ENCODE measurements around a stretch of chr13.

DNA sequence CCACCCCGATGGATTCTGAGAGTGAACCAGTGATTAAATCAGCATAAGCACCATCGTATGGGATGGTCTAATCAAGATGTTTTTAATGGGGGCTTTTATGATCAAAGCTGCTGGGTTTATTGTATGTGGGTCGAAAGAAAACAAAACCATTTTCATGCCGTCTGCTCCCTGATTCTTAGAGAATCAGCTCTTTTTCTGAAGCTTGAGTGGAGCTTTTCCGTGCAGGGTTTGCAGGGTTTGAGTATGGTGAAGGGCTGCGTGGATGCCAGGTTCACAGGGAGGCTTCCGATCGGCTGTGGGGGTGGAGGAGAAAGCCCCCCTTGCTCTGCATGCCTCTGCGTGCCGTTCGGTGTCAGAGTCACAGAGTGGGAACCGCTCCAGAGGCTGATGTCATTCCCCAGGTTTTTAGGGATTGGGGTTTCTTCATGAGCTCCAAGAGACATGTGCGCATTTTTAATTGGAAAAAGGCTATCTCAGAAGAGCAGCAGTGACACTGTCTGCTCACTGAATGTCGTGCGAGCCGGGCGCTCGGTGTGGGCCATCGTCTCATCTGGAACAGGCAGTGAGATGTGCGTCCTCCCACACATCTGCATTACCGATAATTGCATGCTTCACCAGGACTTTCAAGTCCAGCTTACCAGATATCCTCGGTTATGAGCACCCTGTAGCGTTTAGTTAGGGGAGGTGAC, 1.5 kb downstream of the MCF2L start:
- CAGE, long polyA plus RNA, result no peak
- RRBS, result no CpG with 5 or more reads among the region's 23 CpGs

DNA sequence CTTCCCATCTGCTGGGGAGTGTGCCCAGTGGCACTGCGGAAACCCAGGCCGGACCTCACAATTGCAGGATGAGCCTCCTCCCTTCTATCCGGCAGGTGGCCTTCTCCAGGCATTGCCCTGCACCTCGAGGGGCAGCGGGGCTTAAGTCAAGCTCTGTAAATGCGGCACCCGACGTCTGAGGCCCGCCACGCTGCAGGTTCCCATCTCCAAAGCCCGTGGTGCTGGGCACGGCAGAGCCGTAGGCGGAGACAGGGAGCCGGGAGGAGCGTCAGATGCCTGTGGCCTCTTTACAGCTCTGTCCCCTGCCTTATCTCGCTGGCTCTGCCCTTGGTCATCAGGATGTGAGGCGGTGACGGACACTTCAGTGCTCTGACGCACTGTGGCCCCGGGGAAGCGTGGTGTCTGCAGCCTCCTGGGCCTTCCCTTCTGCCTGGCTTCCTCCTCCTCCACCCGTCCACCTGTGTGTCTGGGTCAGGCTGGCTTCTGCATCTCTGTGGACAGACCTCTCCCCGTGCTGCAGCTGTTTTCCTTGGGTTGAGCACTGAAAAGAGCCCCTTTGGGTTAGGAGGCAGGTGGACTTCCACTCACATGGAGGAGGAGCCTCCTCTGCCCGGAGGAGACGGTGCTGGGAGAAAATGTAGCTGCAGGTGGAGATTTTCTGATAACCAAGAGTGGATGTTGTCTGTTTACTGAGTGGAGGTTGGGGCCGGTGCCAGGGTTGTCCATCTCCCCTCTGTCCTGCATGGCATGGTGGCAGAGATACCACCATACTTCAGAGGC, 14.5 kb downstream of the MCF2L start:
- CAGE, long polyA plus RNA, result no peak
- RRBS, result 70% methylated on average over 6 of the region's 27 CpGs

- CAGE, long polyA plus RNA, result no peak
- RRBS, result 72% methylated on average over 7 of the region's 45 CpGs
These were observed 25.1 kb downstream of the MCF2L start for GRCh38 chr13:112993928-112994703.

DNA sequence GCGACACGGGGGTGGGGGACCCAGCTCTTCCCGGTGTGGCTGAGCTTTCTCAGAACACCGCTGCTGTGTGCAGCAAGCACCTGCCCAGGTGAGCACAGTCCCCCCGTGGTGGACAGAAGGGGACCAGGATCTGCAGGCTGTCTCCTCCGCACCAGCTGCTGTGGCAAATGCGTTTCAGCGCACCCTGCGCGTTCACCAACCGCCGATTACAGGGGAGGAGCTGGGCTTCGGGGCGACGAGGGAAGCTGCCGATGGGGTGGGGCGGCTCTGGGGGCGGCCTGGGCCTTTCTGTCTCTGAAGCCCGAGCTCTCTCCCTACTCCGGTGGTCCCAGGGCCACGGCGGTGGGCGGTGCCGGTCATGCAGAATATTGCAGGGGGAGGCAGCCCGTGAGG, 54.6 kb upstream of the F7 start:
- CAGE, long polyA plus RNA, result no peak
- RRBS, result no CpG with 5 or more reads among the region's 25 CpGs

GRCh38 chr13:113177926-113178636, 19.6 kb downstream of the PROZ start:
- CAGE, long polyA plus RNA, result no peak
- RRBS, result no CpG with 5 or more reads among the region's 21 CpGs

- CAGE, long polyA plus RNA, result no peak
- RRBS, result no CpG with 5 or more reads among the region's 4 CpGs
These were observed 38.5 kb upstream of the LAMP1 start for GRCh38 chr13:113258410-113259069.

DNA sequence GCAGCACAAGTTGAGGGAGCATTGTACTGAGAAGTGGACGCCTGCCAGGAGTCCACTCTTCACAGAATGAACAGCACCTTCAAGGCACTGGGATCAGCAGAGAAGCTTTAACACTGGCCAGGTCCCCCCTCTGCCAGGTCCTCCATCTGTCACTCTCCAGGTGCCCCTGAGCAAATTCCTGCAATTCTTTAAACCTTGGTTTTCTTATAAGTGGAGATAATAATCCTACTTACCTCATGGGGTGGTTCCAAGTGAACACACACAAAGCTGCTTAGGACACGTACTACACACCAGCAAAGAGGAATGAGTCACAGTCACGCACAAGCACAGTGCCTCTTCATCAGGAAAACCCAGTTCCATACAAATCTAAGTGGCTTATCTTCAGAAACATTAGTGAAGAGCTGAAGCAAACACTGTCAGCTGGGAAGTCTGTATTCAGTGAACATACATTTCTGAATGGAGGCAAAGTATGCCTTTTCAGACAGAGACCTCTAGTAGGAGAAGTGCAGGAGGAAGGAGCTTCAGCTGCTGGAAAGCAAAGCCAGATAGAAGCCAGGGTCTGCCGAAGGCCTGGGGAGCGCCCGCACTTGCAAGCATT, 22.8 kb upstream of the LAMP1 start:
- CAGE, long polyA plus RNA, result no peak
- RRBS, result no CpG with 5 or more reads among the region's 6 CpGs

- CAGE, long polyA plus RNA, result no peak
- RRBS, result no CpG with 5 or more reads among the region's 12 CpGs
These were observed 9.2 kb downstream of the LAMP1 start for GRCh38 chr13:113306203-113306662.

- CAGE, long polyA plus RNA, result no peak
- RRBS, result 67% methylated on average over 5 of the region's 26 CpGs
These were observed 12.5 kb downstream of the GRTP1 start for GRCh38 chr13:113351275-113352022.

- CAGE, long polyA plus RNA, result no peak
- RRBS, result 85% methylated on average over 14 of the region's 47 CpGs
These were observed 37.6 kb upstream of the GRTP1 start for GRCh38 chr13:113401294-113402196.

- CAGE, long polyA plus RNA, result no peak
- RRBS, result no CpG with 5 or more reads among the region's 27 CpGs
These were observed 18.2 kb downstream of the DCUN1D2 start for GRCh38 chr13:113472178-113472912.

- CAGE, long polyA plus RNA, result no peak
- RRBS, result 87% methylated on average over 9 of the region's 38 CpGs
These were observed 6.9 kb downstream of the DCUN1D2 start for GRCh38 chr13:113483330-113484363.

DNA sequence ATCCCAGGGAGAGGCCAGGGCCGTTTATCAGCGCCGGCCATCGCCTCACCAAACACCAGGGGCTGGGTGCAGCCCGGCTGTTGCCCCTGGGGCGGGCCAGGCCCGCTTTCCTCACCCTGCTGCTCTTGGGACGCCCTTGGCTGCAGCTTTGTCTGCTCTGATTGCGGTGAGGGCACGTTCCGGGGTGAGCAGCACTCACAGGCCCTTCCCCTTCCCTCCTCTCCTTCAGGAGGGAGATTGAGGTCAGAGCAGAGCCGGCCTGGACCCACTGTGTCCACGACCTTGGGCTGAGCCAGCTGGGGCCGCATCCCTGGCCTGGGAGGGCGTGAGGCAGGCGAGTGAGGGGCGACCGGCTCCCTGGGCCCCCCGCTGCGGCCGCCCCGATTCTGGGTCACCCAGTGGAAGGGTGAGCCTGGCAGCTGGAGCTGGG, 285 bp upstream of the ATP4B start:
- CAGE, long polyA plus RNA, result no peak
- RRBS, result 68% methylated on average over 14 of the region's 22 CpGs

DNA sequence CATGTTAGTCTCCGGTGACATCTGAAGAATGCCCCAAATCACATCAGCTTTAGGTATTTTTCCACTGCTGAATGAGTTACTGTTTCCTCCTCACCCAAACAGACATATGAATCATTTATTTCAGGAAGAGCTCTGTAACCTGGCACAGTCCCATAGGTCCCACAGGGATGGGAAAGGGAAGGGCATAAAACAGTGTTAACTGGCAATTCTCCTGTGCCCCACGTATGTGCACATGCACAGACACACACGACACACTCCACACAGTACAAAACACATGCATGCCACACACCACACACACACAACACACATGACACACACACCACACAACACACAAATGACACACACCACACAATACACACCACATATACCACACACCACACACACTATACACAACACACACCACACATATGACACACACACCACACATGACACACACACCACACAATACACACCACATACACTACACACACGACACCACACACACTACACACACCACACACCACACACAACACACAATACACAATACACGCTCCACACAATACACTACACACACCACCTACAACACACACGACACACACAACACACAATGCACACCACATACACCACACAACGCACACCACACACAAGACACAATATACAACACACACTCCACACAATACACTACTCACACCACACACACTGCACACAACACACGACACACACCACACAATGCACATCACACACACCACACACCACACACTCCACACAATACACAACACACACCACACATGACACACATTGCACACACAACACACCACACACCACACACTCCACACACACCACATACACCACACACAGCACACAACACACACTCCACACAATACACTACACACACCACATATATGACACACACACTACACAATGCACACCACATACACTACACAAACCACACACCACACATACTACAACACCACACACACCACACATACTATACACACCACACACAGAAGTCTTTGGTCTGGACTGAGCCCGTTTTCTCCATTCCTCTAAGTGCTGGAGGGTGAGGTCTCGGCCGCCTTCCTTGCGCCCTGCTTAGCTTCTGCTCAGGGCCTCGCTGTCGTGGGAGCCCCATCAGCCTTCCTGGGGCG, 15.6 kb downstream of the TMEM255B start:
- CAGE, long polyA plus RNA, result no peak
- RRBS, result no CpG with 5 or more reads among the region's 15 CpGs

- CAGE, long polyA plus RNA, result no peak
- RRBS, result no CpG with 5 or more reads among the region's 8 CpGs
These were observed 27.7 kb downstream of the TMEM255B start for GRCh38 chr13:113786739-113787059.

DNA sequence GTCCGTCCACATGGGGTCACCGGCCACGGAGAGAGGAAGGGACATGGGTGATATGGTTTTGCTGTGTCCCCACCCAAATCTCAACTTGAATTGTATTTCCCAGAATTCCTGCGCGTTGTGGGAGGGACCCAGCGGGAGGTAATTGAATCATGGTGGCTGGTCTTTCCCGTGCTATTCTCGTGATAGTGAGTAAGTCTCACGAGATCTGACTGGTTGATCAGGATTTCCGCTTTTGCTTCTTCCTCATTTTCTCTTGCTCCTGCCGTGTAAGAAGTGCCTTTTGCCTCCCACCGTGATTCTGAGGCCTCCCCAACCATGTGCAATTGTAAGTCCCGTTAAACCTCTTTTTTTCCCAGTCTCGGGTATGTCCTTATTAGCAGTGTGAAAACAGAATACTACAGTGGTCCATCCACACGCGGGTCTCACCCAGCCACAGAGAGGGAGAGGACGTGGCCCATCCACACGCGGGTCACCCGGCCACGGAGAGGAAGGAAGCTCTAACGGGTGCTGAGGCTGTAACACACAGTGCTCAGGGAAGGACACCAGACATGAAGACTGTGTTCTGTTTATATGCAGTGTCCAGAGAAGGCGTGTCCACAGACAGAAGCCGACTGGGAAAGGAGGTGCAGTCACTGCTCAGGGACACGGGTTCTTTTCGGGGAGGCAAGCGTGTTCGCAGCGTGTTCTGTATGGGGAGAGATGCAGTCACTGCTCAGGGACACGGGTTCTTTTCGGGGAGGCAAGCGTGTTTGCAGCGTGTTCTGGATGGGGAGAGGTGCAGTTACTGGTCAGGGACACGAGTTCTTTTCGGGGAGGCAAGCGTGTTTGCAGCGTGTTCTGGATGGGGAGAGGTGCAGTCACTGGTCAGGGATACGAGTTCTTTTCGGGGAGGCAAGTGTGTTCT, 48.3 kb downstream of the GAS6 start:
- CAGE, long polyA plus RNA, result no peak
- RRBS, result no CpG with 5 or more reads among the region's 39 CpGs

DNA sequence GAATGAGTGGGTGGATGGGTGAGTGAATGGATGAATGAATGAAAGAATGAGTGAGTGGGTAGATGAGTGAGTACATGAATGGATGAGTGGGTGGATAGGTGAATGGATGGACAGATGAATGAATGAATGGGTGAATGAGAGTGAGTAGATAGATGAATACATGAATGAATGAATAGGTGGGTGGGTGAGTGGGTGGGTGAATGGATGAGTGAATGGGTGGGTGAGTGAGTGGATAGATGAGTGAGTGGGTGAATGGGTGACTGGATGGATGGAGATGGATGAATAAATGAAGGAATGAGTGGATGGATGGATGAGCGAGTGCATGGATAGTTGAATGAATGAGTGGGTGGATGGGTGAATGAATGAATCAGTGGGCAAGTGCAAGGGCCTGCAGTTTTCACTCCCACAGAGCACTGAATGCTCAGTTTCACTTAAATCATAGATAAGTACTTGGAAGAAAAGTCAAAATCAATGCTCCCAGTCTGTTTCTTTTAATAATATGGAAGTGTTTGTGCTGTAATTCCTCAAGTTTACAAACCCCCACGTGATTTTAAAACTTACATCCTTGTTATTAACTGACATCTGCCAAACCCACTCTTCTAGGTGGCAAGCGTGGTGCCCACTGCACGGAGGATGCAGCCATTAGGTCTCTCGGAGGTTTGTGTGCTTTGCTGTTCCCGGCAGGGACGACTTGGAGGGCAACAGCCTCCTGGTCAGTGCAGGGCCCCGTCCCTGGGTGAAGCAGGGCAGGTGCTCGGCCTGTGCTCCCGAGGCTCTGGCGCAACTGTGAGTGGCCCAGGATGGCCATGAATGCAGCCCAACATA, 12.3 kb downstream of the GAS6 start:
- CAGE, long polyA plus RNA, result no peak
- RRBS, result no CpG with 5 or more reads among the region's 11 CpGs

DNA sequence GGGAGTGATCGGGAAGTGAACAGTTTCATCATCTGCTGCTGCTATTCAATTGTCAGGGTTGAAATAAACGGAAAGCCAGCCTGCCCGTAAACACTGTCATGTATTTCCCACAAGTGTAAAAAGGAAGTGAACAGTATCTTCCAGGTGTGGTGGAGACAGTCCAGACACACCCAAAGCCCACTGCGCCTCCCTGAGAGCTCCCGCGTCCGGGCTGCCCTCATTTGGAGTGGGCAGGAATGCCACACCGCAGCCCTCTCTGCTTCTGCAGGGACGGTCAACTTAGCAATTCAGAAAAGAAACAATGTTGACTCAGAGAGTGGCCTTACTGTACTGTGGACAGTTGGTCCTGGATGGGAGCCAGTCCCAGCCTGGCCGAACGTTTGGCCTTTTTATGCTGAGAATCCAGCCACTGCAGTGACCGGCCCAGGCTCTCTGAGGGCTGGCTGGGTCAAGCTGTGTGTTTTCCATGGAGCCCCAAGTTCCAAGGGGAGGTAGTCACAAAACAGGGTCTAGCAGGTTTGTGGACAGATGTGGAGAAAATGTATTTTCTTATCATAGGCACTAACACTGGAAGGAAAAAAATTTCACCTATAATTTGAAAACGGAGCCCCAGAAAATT, 7.2 kb downstream of the GAS6 start:
- CAGE, long polyA plus RNA, result no peak
- RRBS, result no CpG with 5 or more reads among the region's 13 CpGs

- CAGE, long polyA plus RNA, result no peak
- RRBS, result 100% methylated on average over 1 of the region's 2 CpGs
These were observed 3.6 kb downstream of the GAS6 start for GRCh38 chr13:113860376-113860477.

DNA sequence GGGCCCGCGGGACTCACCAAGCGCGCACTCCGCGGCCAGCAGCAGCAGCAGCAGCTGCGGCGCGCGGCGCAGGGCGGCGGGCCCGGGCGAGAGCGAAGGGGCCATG, 207 bp downstream of the GAS6 start:
- CAGE, long polyA plus RNA, result no peak
- RRBS, result 2% methylated on average over 10 of the region's 16 CpGs

Data from osteoblast (primary cell).